Measurements from ENCODE around the genes HSFX3 and HMGB3.

DNA sequence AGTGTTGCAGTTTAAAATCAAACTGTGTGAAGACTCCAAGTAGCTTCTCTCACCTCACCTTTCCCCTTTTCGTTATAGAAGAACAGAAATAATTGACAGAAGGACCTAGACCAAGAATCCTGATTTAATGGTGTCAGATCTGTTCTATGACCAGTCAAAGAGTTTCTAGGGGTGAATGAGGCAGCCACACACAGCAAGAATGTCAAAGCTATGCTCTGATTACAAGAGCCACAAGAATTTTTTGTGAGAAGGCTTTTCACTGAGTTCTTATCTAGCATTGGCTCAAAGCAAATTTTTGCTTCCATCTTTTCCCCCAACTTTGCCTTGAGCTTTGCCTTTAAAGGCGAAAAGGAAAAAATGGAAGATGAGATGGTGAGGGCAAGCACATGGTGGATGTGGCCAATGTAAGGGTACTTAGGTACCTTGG lies 23.4 kb downstream of the FMR1 start:
- PRO-cap, result no peak

- PRO-cap, result no peak
Measured at GRCh38 chrX:147936399-147936691, 24.6 kb downstream of the FMR1 start.

- PRO-cap, result no peak
Measured at GRCh38 chrX:149183903-149184410, 231.3 kb downstream of the ENSG00000287585 start.

GRCh38 chrX:149495167-149495548 lies 9.9 kb downstream of the IDS start:
- PRO-cap, result no peak

- PRO-cap, result no peak
Measured at GRCh38 chrX:149497794-149498101, 7.4 kb downstream of the IDS start.

GRCh38 chrX:149512198-149512763 lies 7.2 kb upstream of the IDS start:
- PRO-cap, result no peak

DNA sequence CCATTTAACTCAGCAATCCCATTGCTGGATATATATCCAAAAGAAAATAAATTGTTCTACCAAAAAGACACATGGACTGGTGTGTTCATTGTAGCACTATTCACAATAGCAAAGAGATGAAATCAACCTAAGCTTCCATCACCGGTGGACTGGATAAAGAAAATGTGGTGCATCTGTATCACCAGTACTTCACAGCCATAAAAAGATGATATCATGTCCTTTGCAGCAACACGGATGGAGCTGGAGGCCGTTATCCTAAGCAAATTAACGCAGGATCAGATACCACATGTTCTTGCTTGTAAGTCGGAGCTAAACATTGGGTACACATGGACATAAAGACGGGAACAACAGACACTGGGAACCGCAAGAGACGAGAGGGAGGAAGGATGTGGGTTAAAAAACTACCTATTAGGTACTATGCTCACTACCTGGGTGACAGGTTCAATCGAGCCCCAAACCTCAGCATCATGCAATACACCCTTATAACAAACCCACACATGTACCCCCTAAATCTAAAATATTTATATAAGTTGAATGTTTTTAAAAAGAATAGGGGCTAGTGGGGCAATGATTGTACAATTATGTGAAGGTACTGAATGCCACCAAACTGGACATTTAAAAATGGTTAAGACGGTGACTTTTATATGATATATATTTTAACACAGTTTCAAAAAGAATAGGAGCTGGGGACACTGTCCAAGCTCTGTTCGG lies 16.4 kb upstream of the IDS start:
- PRO-cap, result no peak

- PRO-cap, result no peak
Measured at GRCh38 chrX:149528601-149528936, 12.2 kb upstream of the EOLA1 start.

- PRO-cap, result no peak
Measured at GRCh38 chrX:149549795-149550245, at the start of gene HSFX3. Gene HSFX3, minus strand, starts transcription at chrX:149549924.

DNA sequence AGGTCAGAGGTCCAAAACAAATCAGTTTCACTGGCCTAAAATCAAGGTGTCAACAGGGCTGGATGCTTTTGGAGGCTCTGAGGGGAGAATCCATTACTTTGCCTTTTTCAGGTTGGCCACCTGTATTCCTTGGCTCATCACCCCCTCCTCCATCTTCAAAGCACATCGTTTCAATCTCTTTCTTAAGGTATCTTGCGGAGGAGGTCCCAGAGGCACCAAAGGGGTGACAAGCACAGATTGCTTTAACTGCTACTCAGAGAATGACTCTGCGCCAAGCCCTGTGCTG lies 134.8 kb upstream of the MAMLD1 start:
- PRO-cap, result no peak

DNA sequence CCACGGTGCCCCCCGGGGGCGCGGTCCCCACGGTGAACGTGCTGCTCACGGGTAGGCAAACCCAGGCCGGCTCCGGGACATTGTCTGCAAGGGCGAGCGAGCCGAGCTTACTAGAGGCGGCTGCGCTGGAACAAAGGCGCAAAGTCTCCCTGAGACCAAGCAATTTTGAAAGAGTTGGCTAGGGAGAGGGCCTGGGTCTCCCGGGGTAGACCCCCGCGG lies 1.4 kb downstream of the MAMLD1 start:
- PRO-cap, result no peak

DNA sequence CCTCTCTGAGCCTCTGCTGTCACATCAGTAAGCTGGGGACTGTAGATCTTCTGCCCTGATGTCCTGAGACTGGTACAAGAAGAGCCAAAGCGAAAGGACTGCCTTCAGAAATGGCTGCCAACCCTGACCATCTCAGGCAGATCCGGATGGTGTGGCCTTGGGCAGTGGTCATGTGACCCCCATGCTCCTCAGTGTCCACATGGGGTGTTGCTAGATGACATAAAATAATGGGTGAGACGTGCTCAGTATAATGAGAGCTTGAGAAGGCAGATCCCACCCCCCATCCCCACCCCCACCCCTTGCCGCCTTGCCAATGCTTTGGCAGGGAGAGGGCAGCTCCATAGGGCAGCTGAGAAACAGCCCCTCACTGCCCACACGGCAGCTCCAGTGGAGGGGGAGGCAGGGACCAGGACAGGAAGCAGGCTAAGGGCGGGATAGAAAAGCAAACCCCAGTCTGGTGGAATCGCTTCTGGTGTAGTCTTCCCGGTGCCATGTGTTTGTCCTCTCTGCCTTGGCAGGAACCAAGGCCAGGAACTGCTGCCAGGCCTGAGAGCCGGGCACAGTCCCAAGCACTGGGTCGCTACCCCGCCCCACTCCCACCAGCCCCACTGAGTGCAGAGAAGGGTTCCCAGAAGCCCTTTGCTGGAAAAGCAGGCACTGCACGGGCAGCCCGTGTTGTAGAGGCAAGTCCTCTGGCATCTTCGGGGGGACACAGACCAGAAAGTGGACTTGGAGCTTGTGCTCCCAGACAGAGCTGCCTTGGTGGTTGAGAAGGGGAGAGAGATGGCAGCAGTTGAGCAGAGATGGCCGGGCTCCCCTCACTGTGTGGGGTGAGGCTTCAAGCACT lies 60.1 kb upstream of the MTM1 start:
- PRO-cap, result bidirectional peak, plus-strand start at position 631 of the sequence, minus-strand start at position 499 of the sequence

DNA sequence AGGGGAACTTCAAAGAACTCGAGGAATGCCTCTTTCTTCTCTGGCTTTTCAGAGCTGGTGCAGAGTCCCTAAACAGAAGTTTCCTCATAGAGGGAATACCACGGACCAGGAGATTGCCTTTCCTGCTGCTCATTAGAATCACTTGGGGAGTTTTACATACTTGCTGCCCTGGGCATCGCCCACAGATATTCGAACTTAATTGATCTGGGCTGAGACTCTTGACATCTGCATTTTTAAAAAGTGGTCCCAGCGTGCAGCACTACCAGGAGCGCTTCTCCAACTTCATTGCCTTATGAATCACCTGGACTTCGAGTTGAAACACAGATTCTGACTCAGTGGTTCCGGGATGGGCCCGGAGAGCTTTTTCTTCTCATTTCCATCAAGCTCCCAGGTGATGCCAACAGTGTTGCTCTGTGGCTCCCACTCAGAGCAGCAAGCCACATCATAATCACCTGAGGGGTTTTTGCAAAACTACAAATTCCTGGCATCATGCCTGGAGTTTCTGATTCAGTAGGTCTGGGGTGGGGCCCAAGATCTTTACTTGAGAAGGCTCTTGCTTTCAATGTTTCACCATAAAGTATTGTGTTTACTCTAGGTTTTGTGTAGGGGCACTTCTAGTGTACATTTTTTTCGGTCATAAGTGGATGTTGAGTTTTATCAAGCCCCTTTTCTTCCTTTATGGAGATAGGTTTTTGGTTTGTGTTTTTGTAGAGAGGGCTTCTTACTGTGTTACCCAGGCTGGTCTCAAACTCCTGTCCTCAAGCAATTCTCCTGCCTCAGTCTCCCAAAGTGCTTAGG lies 6.9 kb downstream of the MTM1 start:
- PRO-cap, result no peak

GRCh38 chrX:150692534-150692747 lies 755 bp upstream of the MTMR1 start:
- PRO-cap, result no peak

- PRO-cap, result no peak
Measured at GRCh38 chrX:150692748-150693083, 480 bp upstream of the MTMR1 start.

DNA sequence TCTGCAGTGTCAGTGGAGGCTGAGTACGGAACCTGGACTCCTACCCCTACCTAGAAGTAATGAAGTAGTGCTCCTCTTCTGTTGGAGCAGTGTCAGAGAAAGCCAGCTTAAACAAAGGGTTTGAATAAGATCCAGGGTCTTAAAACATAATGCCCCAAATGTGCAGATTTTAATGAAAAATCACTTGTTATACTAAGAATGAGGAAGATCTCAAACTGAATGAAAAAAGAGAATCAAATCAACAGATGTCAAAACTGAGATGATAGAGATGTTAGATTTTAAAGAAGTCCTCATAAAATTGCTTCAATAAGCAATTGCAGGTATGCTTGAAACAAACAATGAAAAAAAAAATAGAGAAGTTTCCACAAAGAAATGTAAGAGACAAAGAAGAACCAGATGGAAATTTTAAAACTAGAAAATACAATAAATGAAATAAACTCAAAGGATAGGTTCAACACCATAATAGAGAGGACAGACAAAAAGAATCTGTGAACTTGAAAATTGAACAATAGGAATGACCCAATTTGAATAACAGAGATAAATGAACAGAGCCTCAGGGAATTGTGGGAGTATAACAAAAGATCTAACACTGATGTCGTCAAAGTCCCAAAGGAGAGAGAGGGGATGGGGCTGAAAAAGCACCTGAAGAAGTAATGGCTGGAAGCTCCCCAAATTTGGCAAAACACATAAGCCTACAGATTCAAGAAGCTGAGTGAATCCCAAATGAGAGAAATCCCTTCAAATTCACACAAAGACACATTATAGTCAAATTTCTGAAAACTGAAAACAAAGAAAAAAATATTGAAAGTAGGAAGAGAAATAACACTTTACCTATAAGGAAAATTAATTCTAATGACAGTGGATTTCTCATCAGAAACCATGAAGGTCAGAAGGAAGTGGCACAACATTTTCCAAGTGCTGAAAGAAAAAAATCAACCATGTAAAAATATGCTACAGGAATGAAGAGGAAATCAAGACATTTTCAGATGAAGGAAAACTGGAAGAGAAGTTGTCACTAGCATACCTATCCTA lies 11.8 kb downstream of the MTMR1 start:
- PRO-cap, result no peak

- PRO-cap, result no peak
Measured at GRCh38 chrX:150735866-150736958, 43.0 kb downstream of the MTMR1 start.

GRCh38 chrX:150872771-150873293 lies 25.6 kb downstream of the CD99L2 start:
- PRO-cap, result no peak

GRCh38 chrX:150879410-150880156 lies 18.9 kb downstream of the CD99L2 start:
- PRO-cap, result no peak

GRCh38 chrX:150982566-150983693 lies at the start of gene HMGB3:
Gene HMGB3, plus strand, starts transcription at chrX:150983335.
- PRO-cap, result bidirectional peak, plus-strand start at chrX:150983358, minus-strand start at chrX:150983169